Tibial nerve (tissue), 3 donors: ENCODE data around the gene C1QTNF4.

DNA sequence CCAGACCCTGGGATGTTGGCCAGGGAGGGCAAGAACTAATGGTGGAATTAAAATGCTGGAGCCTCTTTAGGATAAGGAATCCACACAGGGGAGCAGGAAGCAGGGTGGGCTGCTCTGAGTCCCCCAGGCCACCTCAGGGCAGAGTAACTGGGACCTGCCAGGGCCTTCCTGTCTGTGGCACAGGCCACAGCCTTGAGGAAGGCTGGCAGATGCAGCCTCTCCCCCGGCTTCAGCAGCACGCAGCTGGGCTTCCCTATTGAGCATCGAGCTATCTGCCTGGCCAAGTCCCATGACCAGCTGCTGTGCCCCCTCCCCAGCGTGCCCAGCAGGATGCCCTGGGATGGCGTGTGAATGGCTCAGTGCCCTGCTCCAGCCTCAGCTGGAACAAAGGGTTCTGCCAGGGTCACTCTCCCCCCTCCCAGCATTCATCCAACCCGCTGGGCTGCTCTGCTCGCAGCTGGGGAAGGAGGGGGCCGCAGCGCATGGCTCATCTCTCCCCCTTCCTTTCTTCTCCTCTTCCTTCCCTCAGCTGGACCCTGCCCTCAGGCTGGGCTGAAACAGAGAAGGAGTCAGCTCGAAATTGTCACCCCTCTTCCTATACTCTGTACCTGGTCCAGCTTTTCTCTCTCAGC, 14.6 kb downstream of the LRP4 start:
- PRO-cap = no peak
- RAMPAGE, long total RNA, 3 experiments = no peak in any of the 3 experiments

- PRO-cap = no peak
- RAMPAGE, long total RNA, 3 experiments = no peak in any of the 3 experiments
Observed at GRCh38 chr11:47012028-47012492, 75.5 kb downstream of the CSTPP1 start.

- PRO-cap = no peak
- RAMPAGE, long total RNA, 3 experiments = start-site peak on the plus strand in 1 of 3 experiments, at chr11:47078507-47078549 at its widest, 6 reads per replicate
Observed at GRCh38 chr11:47077757-47078800, 98.6 kb downstream of the ARFGAP2 start.

DNA sequence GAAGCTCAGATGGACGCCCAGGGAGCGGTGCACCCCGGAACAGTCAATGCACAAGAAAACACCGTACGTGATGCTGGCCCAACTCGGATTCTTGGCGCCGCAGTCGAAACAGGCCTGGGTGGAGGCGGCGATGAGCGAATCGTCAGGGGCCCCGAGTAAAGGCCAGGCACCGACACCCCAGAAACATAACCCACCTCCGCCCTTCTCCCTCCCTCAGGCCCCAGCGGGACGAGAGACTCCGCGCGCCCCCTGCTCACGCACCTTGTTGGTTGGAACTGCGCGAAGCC, 215 bp downstream of the ARFGAP2 start:
- PRO-cap = no peak
- RAMPAGE, long total RNA, 3 experiments = no peak in any of the 3 experiments

GRCh38 chr11:47326336-47327386, 25.8 kb downstream of the MYBPC3 start:
- PRO-cap = no peak
- RAMPAGE, long total RNA, 3 experiments = start-site peak on the plus strand in 1 of 3 experiments, at chr11:47326783-47326824 at its widest, 25 reads per replicate

GRCh38 chr11:47331300-47332460, 20.8 kb downstream of the MYBPC3 start:
- PRO-cap = no peak
- RAMPAGE, long total RNA, 3 experiments = no peak in any of the 3 experiments

DNA sequence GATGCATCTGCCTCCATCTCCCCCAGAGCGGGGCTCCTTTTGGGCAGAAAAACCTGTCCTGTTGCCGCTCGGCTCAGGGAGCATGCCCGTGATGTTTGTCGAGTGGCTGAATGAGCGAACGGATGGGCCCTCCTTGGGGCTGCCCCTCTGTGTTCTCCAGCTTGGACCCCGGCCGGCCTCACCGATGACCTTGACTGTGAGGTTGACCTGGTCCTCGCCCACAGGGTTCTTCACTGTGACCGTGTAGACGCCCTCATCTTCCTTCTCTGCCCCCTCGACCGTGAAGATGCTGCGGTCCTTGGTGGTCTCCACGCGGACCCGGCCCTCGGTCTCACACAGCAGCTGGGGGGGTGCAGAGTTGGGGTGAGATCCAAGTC, 14.2 kb downstream of the MYBPC3 start:
- PRO-cap = no peak
- RAMPAGE, long total RNA, 3 experiments = no peak in any of the 3 experiments

DNA sequence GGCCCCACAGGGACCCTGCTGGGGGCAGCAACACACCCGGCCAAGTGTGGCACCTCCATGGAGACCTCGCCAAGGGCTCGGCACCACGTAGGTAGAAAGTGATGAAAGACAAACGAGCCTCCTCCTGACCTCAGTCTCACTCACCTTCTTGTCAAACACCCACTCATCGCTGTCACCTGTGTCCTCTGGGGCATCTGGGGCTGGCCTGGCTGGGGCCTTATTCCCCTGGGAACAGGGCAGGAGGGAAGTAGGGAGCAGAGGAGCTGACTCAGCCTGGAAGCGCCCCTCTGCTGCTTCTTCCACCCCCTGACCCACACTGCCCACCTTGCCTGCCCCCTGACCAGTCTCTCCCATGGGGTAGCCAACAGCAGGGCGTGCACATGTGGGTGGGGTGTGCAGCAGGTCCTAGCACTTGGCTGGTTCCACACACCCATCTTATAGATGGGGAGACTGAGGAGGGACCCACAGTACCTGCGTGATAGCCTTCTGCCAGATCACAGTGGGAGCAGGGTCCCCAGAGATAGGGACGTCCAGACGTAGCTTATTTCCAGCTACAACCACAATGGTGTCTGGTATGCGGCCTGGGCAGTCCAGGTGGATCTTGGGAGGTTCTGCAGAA, 13.2 kb downstream of the MYBPC3 start:
- PRO-cap = no peak
- RAMPAGE, long total RNA, 3 experiments = no peak in any of the 3 experiments

- PRO-cap = no peak
- RAMPAGE, long total RNA, 3 experiments = no peak in any of the 3 experiments
Observed at GRCh38 chr11:47351235-47352356, 906 bp downstream of the MYBPC3 start.

DNA sequence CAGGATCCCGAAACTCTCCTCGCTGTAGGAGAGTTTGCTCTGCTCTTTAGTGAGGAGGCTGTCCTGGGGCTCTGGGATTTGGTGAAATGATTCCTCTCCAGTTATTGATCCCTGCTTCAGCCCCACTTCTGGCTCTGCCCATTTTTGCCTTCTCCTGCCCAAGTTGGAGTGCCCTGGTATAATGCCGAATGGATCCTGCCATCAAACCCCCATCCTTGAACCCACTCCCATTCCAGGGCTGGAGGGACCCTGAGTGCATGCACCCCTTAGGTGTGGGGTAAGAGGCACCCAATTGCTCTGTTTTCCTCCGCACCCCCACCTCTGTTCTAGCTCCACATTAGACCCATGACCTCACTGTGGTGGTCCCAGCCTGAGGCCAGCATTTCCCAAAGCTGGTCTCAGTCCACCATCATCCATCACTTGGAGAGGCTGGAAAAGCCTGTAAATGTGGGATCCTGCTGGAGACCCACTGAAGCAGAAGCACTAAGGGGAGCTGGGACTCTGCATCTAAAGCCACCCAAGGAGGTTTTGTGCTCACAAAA, 11.9 kb upstream of the MYBPC3 start:
- PRO-cap = no peak
- RAMPAGE, long total RNA, 3 experiments = no peak in any of the 3 experiments

GRCh38 chr11:47406741-47407668, 1.4 kb upstream of the SLC39A13 start:
- PRO-cap = no peak
- RAMPAGE, long total RNA, 3 experiments = no peak in any of the 3 experiments

DNA sequence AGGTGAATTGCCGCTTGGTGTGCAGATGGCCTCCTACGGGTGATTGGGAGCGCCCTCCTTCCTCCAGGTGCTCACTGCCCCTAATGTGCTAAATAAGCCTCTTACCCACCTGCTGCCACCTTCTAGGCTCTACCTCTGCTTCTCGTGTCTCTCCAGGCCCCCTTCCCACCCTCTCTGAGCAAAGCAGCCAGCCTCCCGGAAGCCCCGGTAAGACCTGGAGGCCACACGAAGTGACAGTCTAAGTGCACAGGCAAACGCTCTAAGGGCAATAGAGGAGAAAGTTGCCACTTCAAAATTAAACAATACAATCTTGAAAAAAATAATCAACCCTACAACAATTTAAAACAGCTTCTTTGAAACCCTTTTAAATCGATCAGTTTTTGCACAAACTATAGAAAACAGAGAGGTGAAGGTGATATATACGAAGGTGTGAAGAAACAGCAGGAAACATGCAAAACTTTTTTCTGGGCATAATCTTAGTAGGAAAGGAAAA, 18.7 kb upstream of the RAPSN start:
- PRO-cap = no peak
- RAMPAGE, long total RNA, 3 experiments = no peak in any of the 3 experiments

DNA sequence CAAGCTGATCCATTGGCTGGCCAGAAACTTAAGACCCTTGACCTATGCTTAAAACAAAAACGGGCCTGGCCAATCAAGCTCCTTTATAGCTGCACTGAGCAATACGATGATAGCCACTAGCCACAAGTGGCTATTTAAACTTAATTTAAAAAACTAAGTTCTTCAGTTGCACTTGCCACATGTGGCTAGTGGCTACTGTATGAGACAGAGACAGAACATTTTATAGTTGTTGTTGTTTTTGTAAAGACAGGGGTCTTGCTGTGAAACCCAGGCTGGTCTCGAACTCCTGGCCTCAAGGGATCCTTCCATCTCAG, 45.7 kb upstream of the RAPSN start:
- PRO-cap = no peak
- RAMPAGE, long total RNA, 3 experiments = no peak in any of the 3 experiments

- PRO-cap = no peak
- RAMPAGE, long total RNA, 3 experiments = no peak in any of the 3 experiments
Observed at GRCh38 chr11:47591846-47592409, 2.3 kb downstream of the C1QTNF4 start.

DNA sequence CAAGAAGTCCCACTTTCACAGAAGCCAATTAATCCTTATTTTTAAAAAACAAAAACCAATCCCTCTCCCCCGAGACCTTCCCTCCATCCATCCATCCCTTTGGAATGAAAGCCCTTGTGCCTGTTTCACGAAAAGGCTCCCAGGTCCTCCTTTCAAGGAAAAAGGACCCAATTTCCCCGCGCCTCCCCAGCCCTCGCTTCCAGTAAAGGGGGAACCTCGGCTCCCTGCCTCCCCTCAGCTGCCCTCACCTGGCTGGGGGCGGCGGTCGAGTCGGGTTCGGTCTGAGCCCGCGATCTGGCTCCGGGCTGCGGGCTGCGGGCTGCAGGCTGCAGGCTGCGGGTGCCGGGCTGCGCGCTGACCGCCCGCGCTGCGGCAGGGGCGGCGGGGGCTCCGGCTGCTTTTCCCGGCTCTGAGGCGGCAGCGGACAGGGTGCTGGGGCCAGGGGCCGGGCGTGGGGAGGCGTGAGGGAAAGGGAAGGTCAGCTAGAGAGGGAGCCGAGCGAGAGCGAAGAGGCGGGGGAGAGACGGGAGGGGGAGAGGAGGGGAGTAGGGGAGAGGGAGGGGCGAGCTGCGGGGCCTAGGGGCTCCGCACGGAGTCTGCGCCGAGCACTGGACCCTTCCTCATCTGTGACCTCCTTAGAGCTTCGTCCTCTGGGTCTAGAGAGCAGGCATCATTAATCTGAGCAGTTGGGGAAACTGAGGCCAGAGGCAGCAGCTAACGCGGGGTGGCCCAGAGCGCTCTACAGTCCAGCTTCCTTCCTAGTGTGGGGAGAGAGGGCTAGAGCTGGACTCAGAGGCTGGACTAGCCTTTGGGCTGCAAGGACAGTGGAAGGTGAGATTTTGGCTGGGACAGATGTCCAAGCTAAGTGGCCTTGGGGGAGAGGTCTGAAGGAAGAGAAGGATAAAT, at the start of gene C1QTNF4:
C1QTNF4 (minus strand) TSS at position 512 of the 906 bp plus-strand sequence.
- PRO-cap = no peak
- RAMPAGE, long total RNA, 3 experiments = no peak in any of the 3 experiments

DNA sequence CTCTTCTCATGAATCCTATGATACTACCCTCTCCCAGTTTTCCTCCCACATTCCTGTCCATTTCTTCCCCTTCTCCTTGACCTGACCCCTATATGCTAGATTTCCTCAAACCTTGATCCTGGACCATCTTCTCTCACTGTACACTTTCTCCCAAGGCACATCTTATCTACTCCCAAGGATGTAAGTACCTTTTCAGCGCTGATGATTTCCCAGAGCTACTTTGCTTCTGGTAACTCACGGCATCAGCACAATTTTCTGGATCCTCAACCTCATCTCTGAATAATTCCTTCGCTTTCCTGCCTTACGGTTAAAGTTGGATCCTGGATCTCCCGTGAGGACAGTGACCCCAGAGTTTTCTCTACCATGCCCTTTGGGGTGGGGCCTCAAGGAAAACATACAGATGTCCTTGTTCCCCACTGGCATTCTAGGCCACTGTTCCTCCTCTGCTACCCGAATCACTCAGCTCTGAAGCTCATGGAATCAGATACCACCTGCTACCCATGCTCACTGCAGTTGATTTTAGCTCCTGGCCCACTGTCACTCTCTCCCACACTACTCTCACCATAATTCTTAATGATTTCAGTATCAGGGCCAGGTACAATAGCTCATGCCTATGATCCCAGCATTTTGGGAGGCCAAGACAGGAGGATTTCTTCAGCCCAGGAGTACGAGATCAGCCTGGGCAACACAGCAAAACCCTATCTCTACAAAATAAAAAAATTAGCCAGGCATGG, 5.9 kb downstream of the NUP160 start:
- PRO-cap = no peak
- RAMPAGE, long total RNA, 3 experiments = no peak in any of the 3 experiments

DNA sequence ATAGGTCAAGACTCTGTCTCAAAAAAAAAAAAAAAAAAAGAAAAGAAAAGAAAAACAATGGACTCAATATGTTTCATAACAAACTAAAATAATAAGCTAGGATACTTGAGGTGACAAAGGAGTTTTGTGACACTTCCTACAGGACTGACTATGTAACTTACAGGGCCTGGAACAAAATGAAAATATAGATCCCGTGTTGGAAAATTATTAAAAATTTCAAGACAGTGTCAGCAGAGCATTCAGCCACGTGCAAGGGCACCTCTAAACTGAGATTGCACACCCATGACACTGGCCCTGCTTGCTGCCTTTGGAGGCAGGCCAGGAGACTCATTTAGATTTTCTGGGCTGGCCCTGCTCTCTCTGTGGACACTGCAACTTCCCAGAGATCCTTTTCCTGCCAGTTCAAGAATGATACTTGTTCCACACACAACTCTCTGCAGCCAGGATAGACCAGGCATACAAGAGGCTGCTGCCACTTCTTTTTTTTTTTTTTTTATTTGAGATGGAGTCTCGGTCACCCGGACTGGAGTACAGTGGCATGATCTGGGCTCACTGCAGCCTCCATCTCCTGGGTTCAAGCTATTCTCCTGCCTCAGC, 56.7 kb upstream of the PTPRJ start:
- PRO-cap = no peak
- RAMPAGE, long total RNA, 3 experiments = no peak in any of the 3 experiments

GRCh38 chr11:47947354-47947587, 33.1 kb upstream of the PTPRJ start:
- PRO-cap = no peak
- RAMPAGE, long total RNA, 3 experiments = no peak in any of the 3 experiments

DNA sequence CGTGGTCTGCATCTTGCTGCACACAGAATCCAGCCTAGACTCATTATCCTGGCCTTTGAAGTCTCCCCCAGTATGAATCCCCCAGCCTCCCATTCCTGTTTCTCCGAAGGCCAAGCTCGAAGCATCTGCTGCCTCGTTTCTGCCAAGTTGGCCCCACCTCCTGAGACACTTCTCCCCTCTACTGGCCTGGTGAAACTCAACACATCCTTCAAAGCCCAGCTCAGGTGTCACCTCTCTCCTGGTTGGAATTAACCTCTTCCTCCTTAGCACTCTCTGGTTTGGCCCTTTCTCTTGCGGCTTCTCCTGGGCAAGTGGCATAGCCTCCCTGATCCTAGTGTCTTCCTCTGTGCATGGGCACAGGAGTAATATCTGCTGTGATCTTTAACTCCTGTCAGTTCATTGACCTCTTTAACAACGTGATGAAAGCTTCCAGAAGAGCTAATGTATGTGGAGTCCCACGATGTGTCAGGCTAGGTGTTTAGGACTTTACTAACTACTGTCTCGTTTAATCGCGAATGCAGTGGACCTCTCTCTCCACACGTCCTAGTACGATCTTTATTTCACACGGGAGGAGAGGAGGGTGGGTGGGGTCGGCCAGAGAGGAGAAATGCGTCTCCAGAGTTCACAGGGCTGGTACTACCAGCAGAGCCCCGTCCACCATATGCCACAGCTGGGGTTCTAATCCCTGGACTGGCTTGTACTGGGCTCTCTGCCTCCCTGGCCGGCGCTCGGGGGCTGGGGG, 857 bp upstream of the PTPRJ start:
- PRO-cap = no peak
- RAMPAGE, long total RNA, 3 experiments = no peak in any of the 3 experiments

DNA sequence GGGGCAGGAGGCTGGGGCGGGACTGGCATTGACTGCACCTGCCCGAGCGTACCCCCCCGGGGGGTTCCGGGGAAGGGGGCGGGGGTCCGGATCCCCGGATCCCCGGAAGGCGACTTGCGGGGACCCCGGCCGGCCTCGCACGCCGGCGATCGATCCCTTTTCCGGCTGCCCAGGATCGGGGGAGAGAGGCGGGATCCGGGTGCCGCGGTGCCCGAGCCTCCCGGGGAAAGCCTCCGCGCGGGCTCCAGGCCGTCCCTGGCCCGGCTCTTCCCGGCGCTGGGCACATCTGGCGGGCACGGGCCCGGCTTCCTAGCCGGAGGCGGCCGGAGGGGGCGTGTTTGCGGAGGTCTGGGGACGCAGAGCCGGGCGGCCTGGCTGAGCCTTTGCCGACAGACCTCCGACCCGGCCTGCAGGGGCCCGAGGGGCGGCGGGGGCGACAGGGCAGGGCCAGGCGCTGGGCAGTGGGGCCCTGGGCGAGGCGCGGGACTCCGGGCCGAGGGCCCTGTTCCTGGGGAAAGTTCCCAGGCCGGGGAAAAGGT, 744 bp downstream of the PTPRJ start:
- PRO-cap = bidirectional peak, plus-strand start at position 338 of the sequence, minus-strand start at position 288 of the sequence
- RAMPAGE, long total RNA, 3 experiments = no peak in any of the 3 experiments